OVCAR3 (cell line): ENCODE data around the gene OR1E1.

- RRBS: no CpG with 5 or more reads among the region's 6 CpGs
Measured at GRCh38 chr17:2188654-2189134, 114.9 kb downstream of the SMG6 start.

DNA sequence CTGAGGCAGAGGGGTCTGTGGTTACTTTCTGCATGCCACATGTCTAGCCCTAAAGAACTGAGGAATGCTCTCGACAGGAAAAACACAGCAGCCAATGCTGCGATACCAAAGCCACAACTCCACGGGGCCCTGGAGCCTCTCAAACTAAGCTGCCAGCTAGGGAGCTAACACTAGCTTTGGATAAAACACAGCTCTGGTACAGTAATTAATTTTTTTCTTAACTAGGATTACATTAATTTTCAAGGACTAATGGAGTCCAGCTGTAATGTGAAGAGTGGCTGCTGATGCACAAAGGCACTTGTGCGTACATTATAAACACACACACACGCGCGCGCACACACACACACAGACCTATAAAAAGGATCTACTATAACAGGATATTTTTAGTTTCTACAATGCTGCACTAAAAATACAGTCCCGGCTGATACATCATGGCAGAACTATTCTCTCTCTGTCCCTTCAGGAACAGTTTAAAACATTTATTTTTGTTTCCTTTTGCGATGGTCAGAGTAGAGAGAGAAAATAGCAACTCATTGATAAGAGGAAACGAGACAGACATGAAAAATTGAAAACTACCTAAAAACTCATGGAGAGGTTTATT, 88.6 kb downstream of the SMG6 start:
- RRBS: no CpG with 5 or more reads among the region's 11 CpGs

DNA sequence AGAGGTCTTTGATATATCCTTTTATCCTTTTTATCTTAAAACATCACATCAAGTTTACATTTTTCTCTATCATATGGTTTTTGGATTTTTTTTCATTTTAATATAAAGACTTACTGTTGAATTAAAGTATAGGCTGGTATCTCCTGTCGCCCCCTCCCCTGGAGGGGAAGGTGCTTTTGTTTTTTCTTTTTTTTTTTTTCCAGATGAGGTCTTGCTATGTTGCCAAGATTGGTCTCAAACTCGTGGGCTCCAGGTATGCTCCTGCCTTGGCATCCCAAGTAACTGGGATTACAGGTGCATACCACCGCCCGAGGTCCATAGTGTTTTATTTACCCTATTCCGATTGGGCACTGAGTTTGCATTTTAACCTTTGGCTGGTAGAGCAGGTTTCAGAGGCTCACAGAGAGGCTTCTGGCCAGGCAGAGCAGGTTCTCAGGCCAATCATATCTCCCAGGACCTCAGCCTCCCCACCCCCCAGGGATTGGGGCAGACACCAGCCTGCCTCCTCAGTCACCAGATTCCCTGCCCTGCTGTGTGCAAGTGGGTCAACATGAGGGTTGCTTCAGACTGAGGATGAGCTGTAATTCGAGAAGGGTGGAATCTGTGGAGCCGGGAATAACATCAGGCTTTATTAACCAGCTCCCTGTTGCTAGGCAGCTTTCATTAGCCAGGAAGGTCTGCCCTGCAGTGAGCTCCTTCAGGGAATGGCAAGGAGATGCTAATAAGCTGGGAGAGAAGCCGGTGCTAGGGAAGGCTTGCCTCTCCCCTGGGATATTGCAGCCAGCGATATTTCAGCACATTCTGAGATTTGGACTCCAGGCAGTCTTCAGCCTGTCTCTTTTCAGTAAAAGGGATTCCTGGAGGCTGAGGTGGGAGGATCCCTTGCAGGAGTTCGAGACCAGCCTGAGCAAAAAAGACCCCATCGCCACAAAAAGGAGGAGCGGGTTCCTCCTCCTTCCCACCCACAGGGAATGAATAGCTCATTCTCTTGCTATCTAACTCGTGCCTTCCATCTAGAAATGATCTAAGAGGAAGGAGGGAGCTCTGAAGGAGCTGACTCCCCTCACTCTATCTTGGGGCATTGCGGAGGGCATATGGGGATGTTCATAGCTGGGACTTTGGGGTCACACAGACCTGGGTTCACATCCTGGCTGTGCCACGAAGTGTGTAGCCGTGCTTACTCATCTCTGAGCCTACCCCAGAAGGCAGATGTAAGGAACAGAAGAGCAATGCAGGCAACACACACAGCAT, 10.6 kb downstream of the SGSM2 start:
- RRBS: 33% methylated on average over 1 of the region's 16 CpGs

- RRBS: no CpG with 5 or more reads among the region's 21 CpGs
Measured at GRCh38 chr17:2376327-2376833, 24.5 kb downstream of the MNT start.

DNA sequence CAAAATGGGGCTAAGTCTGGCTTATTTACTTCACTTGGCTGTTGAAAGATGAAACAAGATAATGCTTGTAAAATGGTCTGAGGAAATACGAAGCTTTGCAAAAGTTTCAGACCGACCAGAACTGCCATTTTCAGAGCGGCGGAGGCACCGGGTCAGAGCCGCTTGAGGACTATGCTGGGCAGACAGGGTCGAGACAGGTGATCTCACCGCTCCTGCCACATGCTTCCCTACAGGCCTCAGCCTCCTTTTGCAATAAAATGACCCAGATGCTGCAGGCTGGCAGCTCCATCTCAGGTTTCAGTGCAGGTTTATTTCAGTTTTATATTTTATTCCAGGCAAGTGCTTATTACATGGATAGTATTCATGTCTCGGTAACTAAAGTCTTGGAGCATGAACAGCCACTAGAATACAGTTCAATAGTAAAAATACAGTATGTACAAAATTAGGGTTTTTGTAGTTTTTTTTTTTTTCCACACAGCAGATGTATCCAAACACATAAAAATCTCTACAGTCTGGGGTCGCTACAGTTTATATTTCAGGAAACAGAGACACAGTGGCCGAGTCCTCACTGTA, 17.0 kb downstream of the MNT start:
- RRBS: no CpG with 5 or more reads among the region's 11 CpGs

GRCh38 chr17:2385271-2385910, 15.5 kb downstream of the MNT start:
- RRBS: 64% methylated on average over 2 of the region's 14 CpGs

DNA sequence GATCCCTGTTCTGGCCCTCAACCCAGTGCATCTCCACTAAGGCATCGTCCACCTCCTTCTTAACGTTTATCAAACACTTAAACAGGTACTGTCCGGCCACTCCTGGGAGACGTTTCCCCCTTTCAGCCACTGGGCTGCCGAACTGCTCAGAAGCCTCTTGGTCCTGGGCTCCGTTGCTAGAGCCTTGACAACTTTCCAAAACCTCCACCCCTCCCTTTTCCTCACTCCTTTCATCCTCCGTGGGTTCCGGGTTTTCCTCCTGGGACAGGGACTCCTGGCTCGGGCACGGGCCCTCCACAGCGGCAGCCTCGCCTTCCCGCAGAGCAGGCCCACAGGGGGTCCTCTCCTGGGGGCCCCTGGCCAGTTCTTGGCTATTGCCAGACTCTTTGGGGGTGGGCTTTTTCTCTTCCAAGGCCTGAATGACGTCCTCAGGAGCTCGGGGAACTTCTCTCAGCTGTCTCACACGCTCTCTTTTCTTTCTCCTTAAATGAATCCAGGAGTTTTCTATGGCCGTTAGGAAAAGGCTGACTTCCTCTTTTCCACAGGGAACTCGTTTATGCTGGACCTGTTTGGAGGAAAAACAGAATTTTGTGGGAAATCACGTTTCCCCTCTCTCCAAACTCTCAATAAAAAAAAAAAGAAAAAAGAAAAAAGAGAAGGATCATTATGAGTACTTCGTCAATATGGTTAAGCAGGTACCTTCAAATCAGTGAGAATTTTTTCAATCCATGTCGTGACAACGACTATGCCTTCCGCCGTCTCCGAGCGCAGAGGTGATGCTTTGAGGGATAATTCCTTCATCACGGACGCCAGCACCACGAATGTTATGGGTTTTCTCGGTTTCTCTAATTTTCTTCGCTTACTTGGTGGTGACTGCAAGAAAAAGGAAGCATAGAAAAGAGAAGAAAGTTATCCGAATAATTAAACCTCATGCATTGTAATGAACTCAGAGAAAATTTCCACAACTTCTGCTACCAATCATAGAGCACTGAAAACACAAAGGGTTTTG, 19.5 kb upstream of the MNT start:
- RRBS: no CpG with 5 or more reads among the region's 32 CpGs

DNA sequence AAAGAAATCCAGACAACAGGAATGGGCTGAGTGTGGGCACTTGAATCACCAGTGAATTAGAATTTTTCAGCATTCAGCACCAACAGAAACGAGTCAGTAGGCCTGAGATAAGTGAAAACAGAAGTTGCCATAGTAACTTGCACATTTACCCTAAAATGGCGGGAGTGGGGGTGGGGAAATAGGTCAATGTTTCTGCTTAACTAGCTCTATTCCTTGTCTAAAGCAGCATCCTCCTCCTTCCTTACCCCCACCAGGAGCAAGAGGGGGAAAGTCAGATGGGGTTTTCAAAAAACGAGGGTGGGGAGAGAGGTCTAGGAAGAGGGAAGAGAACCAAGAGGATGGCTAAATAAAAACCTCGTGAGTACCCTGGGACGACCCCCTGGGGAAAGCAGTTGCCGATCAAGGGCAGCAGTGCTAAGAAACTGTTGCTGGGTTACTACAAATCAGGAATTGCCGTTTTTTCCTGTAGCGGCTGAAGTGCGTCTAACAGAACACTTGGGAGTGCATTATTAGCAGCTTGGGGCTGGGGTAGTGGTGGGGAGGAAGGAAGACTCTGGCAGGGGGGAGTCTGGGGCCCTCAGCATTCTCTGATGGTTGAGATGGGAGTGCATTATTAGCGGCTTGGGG, 34.4 kb upstream of the MNT start:
- RRBS: no CpG with 5 or more reads among the region's 10 CpGs

DNA sequence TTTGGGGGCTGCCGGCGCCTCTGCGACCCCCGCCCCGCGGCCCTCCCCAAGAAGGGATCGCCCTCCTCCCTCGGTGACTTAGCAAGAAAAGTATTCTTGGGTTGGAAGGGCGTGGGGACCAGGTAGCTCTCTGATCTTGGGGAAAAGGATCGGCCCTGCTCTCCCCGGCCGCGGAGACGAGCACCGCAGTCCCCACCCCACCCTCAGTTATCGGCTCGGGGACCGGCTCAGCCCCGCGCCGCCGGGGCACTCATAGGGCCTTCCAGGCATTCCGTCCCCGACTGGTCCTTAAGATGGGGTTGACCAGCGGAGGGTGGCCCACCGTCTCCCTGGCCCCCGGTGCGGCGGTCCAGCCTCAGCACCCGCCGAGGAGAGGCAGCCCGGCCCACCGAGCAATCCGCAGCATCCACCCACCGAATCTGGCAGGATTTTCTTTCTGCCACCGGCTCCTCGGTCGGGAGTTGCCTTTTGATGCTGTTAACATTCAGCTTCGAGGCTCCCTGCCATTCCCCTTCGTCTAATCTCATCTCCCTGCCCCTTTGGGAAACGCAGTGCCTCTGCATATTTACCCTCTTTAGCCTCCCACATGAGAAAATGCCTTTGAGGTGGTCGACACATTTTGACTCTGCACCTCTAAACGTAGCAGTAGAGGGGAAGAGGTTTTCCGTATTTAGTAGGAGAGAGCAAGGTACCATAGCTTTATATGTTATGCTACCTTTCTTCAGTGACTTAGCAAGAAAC, 989 bp downstream of the PAFAH1B1 start:
- RRBS: 6% methylated on average over 22 of the region's 44 CpGs

- RRBS: 83% methylated on average over 2 of the region's 51 CpGs
Measured at GRCh38 chr17:2688846-2690017, 22.3 kb downstream of the CLUH start.

- RRBS: 97% methylated on average over 23 of the region's 86 CpGs
Measured at GRCh38 chr17:2697681-2698666, 13.6 kb downstream of the CLUH start.

DNA sequence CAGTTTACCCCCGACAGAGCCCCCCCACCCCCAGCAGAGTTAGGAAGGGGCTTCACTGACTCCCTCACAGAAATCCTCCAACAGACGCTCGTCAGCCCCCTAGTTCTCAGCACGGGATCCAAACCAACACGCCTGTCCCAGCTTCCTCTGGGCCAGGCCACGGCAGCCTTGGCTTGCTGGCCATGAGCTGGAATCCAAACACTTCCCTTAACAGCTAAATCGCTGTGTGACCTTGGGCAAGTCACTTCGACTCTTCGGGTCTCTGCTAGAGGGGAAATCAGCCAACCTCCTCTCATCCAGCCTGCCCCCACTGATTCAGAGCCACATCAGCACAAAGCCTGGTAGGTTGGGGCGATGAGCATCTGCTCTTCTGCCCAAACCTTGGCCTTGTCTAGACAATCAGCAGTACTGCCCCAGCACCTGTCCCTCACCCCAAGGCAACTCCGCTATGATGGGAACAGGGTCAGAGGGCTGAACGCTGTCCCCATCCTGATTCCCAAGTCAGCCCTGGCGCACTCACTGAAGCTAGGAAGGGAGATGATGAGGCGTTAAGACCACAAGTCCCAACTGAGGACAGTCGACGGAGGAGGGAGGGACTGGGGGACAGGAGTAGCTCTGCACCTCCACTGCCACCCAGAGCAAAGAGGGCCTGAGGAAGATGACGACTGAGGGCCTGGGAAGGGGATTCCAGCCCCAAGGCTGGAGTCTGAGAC, 1.5 kb downstream of the CLUH start:
- RRBS: no CpG with 5 or more reads among the region's 17 CpGs

DNA sequence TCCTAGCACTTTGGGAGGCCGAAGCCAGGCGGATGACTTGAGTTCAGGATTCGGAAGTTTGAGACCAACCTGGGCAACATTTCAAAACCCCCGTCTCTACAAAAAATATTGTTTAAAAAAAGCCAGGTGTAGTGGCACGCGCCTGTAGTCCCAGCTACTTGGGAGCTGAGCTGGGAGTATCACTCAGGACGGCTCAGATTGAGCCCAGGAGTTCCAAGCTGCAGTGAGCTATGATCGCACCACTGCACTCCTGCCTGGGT, 1.2 kb upstream of the CLUH start:
- RRBS: no CpG with 5 or more reads among the region's 8 CpGs

DNA sequence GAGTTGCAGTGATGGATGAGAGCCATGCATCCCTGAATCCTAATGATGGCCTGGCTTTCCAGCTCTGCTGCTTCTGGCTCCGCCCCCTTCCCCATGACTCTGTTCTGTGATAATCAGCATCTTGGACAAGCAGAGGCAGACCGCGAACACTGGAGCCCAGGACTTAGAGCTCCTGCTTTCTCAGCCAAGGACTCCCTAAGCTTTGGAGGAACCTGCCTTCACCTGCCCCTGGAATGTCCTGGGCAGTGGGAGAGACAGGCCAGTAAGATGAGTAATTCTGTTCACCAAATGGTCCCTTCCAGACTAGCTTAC, 12.5 kb downstream of the CCDC92B start:
- RRBS: no CpG with 5 or more reads among the region's 3 CpGs

DNA sequence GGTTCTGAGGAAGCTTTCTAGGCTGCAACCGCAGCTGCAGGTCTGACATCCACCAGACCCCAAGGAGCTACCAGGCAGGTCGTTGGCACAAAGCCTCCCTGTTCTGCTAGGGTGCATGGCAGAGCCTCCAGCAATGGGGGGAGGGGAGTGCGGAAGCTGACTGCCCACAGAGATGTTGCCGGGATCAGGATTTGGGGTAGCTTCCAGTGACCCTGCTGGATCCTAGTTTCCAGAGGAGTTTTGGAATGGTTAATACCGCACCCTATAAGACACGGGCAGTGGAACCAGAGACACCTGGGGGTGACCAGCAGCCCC, 58.5 kb downstream of the RAP1GAP2 start:
- RRBS: no CpG with 5 or more reads among the region's 6 CpGs

GRCh38 chr17:2949508-2950031, 113.8 kb downstream of the OR1D5 start:
- RRBS: no CpG with 5 or more reads among the region's 7 CpGs

DNA sequence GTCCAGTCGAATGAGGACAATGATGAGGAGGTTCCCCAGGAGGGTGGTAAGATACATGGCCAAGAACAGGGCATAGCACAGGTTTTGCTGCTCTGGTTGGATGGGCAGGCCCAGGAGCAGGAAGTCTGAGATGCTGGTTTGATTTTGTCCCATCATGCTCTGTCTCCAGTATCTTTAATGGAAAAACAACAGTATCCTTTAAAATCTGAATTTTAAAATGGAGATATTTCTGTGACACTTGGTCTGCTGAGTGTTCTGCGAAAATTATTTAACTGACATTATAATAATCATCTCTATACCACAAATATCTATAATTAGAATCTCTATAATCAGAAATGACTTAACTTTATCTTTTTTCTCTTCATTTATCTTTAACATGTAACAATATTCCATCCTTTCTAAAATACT, at the start of gene OR1E1:
Gene OR1E1, minus strand, starts transcription at position 156 of the 408 bp plus-strand sequence.
- RRBS: no CpG with 5 or more reads among the region's 2 CpGs

- RRBS: no CpG with 5 or more reads among the region's 16 CpGs
Measured at GRCh38 chr17:3512804-3513351, 37.1 kb downstream of the ASPA start.

DNA sequence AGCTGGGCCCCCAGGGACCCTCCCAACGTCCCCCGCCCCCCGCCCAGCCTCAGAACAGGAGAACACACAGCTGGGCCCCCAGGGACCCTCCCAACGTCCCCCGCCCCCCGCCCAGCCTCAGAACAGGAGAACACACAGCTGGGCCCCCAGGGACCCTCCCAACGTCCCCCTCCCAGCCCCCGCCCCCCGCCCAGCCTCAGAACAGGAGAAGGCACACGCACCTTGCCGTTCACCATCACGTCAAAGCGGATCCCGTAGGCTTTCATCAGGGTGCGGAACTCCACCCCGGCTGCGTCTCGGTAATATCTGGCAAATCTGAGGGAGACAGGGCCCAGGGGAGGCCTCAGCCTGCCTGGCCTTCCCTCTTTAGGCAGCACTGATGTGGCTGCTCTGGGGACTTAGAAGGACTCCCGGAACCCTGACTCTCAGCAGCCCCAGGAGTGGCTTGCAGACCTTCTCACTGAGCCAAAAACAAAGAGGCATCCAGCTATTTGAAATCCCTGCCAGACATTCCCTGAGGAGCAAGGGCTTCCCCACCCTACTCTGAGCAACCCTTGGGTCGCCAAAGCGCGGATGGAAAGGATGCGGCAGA, 8.1 kb downstream of the P2RX5 start:
- RRBS: no CpG with 5 or more reads among the region's 23 CpGs

GRCh38 chr17:3903280-3904446, 10.8 kb upstream of the CAMKK1 start:
- RRBS: 82% methylated on average over 12 of the region's 42 CpGs